ENCODE measurements around a stretch of chr6.

GRCh38 chr6:18207099-18207816 is 52.0 kb downstream of the KDM1B start:
- PRO-cap = no peak

- PRO-cap = no peak
Measured at GRCh38 chr6:18388807-18389449, 1.8 kb downstream of the RNF144B start.

GRCh38 chr6:18477138-18478066 is 90.3 kb downstream of the RNF144B start:
- PRO-cap = no peak

- PRO-cap = no peak
Measured at GRCh38 chr6:19822675-19823073, 14.5 kb upstream of the ID4 start.

DNA sequence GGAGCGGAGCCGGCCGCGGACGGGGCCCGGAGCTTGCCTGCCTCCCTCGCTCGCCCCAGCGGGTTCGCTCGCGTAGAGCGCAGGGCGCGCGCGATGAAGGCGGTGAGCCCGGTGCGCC is 351 bp downstream of the ID4 start:
- PRO-cap = no peak

- PRO-cap = bidirectional peak, plus-strand start at chr6:19838350, minus-strand start at chr6:19838174; bidirectional peak, plus-strand start at chr6:19838821, minus-strand start at chr6:19838541
Measured at GRCh38 chr6:19837780-19838975, 1.0 kb downstream of the ID4 start.

DNA sequence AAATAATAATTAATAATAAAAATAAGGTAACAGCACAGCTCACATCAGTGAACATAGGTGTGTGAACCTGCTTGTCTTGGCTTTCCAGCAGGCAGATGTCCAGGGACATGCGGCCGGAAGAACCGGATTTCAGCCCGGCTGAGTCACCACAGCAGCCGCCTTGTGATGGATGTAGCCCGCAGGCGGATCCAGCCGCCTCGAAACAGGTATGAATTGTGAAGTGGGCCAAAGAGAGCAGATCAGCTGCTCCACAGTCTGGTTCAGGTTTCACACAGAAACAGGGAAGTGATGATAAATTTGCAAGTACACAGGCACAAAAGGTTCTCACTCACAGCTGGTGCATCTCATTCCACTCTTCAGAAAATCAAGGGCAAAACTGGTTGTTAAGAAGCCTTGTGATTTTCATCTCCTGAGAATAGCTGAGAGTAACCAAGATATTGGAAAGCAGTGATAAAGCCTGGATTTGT is 55.1 kb downstream of the ID4 start:
- PRO-cap = bidirectional peak, plus-strand start at position 310 of the sequence, minus-strand start at position 96 of the sequence

GRCh38 chr6:20183002-20183625 is 29.2 kb downstream of the MBOAT1 start:
- PRO-cap = no peak

GRCh38 chr6:20198847-20199452 is 13.3 kb downstream of the MBOAT1 start:
- PRO-cap = no peak

GRCh38 chr6:20401096-20401642 is 510 bp upstream of the E2F3 start:
- PRO-cap = bidirectional peak, plus-strand start at chr6:20401261, minus-strand start at chr6:20401252; bidirectional peak, plus-strand start at chr6:20401910, minus-strand start at chr6:20401479

- PRO-cap = no peak
Measured at GRCh38 chr6:20481090-20481470, 53.2 kb upstream of the CDKAL1 start.

GRCh38 chr6:20564737-20565283 is 30.6 kb downstream of the CDKAL1 start:
- PRO-cap = no peak

GRCh38 chr6:21032741-21033771 is 498.8 kb downstream of the CDKAL1 start:
- PRO-cap = no peak

GRCh38 chr6:21045175-21045771 is 511.0 kb downstream of the CDKAL1 start:
- PRO-cap = bidirectional peak, plus-strand start at chr6:21045468, minus-strand start at chr6:21045303

GRCh38 chr6:21354489-21355492 is 238.8 kb upstream of the SOX4 start:
- PRO-cap = no peak

- PRO-cap = bidirectional peak, plus-strand start at chr6:21594658, minus-strand start at chr6:21594555
Measured at GRCh38 chr6:21594348-21594725, 786 bp downstream of the SOX4 start.

DNA sequence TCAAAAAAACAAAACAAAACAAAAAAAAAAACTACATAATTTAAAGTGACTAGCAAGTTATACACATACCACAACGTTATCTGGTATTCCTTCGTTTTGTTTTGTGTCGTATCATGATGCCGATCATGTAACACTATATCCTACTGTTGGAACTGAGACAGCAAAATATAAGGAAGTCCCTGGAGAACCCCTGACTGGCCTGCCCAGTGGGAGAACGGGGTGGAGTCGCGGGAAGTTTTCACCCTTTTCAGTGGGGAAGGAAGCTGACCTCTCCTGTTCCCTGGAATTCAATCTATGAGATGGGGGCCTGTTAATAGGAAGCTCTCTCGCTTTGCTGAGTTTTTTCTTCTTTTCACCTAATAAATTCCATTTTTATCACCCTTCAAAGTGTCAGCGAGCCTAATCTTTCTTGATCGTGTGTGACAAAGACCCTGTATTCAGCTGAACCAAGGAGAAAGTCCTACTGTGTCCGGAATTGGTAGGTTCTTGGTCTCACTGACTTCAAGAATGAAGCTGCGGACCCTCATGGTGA is 15.2 kb downstream of the SOX4 start:
- PRO-cap = no peak

GRCh38 chr6:21885385-21886268 is 292.1 kb downstream of the SOX4 start:
- PRO-cap = unidirectional peak, plus-strand start at chr6:21885626; unidirectional peak, plus-strand start at chr6:21885656; unidirectional peak, plus-strand start at chr6:21885766; bidirectional peak, plus-strand start at chr6:21885996, minus-strand start at chr6:21885969

GRCh38 chr6:21987453-21987874 is 309.4 kb downstream of the PRL start:
- PRO-cap = bidirectional peak, plus-strand start at chr6:21987691, minus-strand start at chr6:21987579

DNA sequence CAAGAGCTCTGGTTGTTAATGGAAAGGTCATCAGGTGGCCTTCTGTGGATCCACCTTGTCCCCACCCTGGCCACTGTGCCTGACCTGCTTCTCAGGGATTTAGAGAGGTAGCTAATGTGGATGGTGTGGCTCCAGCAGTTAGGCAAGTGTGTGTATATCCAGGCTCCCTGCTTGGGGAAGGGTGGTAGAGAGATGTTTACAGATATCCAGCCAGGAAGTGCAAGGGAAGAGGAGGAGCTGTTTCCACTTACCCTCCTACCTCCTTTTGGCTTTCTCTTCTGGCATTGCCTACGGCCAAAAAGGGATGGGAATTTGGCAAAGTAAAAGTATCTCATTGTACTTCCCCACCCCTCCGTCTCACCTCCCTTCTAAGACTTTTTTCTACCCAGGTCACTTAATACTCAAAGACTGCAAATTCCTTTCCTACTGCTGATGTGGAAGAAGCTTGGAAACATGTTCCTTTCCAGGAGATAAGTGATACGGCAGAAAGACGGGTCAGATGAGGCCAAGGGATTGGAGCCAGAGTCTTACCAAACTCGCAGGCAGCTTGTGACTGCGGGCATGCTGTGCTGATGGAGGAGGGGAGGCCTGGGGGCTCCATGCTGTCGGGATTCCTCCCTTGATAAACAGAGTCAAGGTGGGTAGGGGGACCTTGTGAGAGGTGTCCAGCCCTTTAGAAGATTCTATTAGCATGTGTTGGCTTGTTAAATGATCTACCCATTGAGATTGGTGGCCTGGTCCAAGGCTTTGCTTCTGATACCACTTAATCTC is 253.4 kb downstream of the PRL start:
- PRO-cap = no peak

All from Calu3 (cell line).